ENCODE measurements around a stretch of chr1.

- RRBS: no CpG with 5 or more reads among the region's 32 CpGs
These were observed 13.0 kb downstream of the SPSB1 start for GRCh38 chr1:9305412-9306379.

DNA sequence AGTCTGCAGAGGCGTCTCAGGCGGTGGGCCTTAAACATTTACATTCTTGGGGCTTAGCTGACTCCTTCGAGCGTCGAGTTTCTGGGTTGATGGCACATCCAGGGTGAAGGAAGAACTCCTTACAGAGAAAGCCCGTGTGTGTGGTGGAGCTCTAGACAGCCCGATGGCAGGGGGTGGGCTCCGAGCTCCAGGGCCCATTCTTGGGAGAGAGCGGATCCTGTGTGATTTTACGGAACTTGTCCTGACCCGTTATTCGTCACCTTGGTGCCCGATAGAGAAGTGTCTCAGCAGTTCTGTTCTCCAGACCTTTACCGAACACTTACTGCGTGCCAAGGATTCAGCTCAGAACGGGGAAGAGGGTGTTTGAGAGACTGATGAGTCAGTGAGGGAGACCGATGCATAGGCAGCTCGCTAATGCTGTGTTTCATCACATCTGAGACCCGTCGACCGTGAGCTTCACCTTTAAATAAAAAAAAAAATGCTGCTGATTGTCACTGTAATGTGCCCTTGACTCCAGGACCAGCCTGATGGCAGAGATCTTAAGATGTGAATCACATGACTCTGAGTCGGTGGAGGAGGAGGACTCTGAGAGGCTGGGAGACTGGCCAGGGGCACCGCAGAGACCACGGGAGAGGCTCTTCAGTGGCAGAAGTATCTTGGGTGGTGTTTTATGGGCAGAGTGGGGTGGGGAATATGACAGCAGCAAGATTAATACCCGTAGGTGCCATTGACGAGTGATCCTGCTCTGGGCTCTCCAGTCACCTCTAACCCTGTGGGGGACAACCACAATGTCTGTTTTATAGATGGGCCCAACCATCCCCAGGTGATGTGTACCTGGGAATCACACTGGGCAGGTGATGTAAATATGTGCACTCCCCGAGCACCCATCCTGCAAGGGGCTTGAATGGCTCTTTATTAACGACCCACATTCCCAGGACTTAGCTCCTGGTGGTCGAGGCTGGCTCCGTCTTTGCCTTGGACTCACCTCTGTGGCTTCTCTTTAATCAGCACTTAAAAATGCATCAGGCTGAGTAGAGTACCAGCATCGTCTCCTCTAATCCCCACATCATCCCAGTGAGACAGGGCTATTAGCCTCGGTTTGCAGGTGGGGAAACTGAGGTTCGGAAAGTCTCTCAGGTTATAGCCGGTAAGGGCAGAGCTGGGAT, 28.9 kb downstream of the SPSB1 start:
- RRBS: no CpG with 5 or more reads among the region's 34 CpGs

DNA sequence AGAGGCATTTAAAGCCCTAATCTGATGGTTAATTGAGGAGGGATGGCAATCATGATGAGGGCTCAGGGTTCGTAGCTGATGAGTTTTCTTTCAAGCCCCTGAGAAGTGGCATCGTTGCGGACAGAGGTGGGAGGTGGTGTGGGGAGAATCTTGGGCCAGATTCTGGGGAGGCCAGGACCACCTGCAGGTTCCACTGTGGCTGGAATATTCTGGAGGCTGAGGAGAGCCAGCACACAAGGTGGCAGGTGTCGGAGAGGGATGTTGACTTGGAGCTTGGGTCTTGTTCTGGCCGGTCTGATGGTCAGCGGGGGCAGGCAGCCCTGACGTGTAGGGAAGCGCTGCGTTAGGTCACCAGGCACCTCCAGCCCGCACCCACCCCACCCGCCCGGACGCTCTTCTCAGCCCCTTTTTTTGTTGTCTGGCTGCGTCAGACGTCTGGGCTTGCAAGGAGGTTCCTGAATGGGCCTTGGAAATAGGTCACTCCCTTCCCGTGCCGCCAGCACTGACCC, 29.9 kb downstream of the SPSB1 start:
- RRBS: no CpG with 5 or more reads among the region's 17 CpGs

- RRBS: no CpG with 5 or more reads among the region's 14 CpGs
These were observed 87.3 kb downstream of the SPSB1 start for GRCh38 chr1:9379968-9380406.

DNA sequence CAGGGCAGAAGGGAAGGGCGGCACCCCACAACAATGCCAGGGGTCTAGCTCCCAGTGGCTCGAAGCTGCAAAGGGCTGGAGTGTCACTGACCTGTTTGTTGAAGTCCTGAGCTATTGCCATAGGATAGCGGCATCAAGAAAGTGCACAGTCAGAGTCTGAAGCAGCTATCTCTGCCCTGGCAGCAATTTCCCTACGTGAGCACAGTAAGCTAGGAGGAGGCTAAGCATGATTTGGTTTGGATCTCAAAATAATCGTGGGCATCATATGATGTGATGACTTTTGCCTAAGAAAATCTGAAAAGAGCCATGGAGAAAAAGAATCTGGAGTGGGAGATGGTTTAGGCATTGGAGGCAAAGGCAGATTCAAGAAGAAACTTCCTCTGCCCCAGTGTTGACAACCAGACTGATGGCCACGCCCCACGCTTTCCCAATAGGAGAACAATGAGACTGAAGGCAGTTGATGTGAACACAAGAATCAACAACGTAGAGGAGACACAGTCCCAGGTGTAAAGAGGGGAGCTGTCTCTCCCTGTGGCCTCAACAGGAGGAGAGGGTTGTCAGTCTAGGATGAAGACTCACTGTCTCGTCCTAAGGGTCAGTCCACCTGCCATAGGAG, 100.0 kb upstream of the SLC25A33 start:
- RRBS: no CpG with 5 or more reads among the region's 9 CpGs

- RRBS: no CpG with 5 or more reads among the region's 13 CpGs
These were observed 96.8 kb upstream of the SLC25A33 start for GRCh38 chr1:9442239-9443153.

DNA sequence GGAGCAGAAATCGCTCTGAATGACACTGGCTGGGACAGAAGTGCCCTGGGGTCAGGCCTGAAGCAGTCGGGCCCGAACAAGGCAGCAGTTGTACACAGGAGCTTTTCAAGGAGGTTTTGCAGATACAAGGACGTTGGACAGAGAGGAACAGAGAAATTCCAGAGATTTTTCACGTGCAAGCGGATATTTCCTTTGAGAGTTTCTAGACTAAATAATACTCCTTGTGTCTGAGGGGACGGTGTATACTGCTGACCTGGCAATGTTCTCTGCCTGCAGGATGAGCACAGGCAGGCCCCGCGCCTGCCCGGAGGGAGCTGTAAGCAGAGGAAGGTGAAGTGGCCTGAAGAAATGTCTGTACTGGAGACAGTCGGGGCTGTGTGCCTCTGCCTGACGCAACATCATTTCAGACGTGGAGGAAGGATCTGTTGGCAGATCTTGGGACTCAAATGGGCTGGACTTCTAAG, 95.3 kb upstream of the SLC25A33 start:
- RRBS: no CpG with 5 or more reads among the region's 13 CpGs

GRCh38 chr1:9476596-9477124, 62.6 kb upstream of the SLC25A33 start:
- RRBS: no CpG with 5 or more reads among the region's 2 CpGs

DNA sequence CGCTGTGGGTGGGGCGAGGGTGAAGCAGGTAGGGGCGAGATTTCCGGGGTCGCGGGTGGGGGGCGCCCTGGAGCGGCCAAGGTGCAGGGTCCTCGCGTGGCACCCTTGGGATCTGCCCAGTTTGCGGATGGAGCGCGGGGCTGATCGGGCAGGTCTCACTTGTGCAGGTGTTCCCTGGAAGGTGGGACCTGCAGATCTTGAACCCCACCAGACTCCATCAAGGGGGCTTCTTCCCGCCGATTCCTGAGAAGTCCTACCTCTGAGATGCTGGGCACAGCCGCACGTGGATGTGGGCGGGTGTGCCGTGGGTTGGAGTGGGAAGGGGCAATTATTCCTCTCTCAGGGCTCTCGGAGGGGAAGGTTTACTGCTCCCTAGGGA, 1.3 kb downstream of the PIK3CD start:
- RRBS: 94% methylated on average over 4 of the region's 21 CpGs

DNA sequence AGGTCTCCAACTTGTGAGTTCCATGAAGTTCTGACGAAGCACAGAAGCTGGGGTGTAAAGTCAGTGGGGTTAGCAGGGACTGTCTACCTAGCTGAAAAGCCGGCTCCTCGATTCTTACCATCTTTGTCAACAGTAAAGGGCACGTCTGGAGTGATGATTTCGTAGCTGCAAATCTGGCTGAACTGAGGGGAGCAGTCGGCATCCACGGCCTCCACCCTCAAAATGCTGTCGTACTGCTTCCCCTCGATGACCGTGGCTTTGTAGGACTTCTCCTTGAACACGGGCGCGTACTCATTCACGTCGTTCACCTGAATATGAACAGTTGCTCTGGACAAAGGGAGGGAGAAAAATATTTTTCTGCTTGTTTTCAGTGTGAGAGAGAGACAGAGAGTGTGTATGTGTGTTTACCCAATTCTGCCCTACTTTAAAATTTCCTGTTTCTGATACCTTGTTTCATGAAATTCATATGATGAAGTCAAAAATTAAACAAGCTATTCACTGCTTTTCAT, 72.4 kb downstream of the CLSTN1 start:
- RRBS: no CpG with 5 or more reads among the region's 15 CpGs

DNA sequence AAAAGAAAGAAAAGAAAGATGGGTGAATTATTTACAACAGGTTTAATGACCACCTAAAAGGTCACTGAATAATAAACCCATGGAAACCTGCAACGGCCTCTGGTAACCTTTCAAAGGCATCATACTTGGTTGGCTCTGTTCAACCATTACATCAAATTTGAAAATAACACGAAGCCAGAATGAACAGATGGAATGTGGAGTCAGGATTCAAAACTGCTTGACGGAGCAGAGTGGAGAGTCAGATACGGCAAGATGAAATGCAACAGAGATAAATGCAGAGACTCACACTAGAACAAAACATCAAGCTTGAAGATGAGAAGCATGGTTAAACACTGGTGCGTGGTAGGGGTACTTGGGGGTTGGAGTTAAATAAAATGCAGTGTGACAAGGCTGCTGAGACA, 27.1 kb downstream of the CLSTN1 start:
- RRBS: no CpG with 5 or more reads among the region's 5 CpGs

DNA sequence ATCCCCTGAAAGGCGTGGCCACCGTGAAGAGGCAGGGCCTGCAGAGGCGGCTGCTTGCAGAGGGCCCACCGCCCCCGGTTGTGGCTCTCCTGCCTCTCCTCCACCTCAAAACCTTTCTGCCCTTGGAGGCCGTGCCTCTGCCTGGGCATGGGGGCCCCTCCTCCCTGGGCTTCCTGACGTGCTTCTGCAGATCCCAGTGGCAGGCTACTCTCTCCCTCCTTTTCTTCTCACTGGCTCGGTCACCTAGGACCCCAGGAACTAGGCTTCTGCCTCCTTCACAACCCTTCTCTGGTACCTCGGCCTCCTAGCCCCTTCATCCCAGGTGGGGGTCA, 16.2 kb downstream of the CLSTN1 start:
- RRBS: no CpG with 5 or more reads among the region's 9 CpGs

DNA sequence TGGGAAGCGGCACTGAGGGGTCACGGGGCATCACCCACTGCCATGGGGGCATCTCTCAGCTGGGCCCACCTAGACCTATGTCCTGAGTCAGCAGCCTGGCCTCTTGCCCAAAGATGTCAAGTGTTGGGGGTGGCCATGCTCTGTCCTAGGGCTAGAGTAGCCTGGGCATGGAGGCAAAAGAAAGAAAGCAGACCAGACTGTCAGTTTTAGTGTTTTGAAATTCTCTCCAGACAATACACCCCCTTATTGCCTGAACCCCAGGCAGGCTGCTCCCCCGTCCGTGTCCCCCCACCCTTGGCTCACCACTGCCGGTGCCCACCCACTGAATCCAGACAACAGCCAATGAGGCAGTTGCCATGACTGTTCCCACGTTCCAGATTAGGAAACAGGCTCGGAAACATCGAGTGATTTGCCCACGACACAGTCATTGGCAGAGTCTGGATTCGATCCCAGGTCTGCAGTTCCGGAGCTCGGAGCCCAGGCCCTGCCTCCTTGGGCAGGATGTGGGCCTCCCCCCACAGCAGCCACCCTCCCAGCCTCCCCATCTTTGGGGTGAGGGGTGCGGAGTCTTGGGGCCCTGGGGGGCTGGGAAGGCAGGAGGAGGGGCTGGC, 20.2 kb upstream of the CLSTN1 start:
- RRBS: no CpG with 5 or more reads among the region's 13 CpGs

GRCh38 chr1:9860615-9861483, 37.1 kb upstream of the CLSTN1 start:
- RRBS: no CpG with 5 or more reads among the region's 8 CpGs

GRCh38 chr1:9874882-9875437, 35.1 kb downstream of the CTNNBIP1 start:
- RRBS: 23% methylated on average over 3 of the region's 16 CpGs

DNA sequence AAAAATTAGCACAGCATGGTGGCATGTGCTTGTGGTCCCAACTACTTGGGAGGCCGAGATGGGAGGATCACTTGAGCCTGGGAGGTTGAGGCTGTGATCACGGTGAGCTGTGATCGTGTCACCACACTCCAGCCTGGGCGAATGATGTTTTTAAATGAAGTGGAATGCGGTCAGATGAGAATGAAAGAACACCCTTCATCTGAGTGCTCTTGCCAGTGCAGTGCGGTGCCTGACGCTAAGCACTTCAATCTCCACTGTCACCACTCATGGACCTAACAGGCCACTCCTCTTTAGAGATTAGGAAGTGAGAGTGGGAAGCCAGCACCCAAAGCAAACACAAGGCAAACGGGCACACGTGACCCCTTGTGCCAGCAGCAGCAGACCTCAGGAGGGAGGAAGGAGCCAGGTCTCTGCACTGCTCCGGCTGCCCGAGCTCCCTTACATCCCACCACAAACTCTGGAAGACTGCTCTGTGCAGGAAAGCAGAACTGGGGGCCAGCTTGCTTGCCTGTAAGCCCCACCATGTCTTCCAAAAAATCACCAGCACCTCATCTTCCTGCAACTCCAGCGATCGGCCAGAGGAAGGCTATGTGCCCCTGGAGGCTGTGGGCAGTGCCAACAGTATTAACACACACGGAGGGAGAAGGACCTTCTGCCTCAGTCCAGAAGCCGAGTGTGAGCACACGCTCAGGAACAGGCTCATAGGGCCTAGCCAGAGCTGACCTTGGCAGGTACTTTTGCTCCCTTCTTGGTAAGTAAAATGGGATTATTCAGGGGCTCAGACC, 9.6 kb downstream of the CTNNBIP1 start:
- RRBS: no CpG with 5 or more reads among the region's 16 CpGs

DNA sequence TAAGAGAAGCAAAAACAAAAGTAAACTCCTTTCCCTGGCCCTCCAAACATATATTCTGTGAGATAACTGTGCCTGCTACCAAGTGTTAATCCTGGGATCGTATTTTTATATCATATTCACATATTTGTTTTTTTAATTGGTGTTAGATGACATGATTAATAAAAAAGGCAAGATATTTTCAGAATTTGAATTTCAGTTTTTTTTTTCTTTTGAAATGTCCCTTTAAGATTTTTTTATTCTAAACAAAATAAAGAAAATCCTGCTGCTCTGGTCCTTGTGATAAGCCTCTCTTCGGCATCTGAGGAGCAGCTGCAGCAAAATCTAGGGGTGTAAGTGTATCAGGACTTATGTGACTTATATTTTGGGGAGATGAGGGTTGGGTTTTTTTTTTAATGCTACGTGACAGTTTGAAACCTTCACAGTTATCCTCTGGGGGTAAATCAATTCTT, 29.9 kb upstream of the KIF1B start:
- RRBS: no CpG with 5 or more reads among the region's 3 CpGs

- RRBS: 1% methylated on average over 7 of the region's 51 CpGs
These were observed 591 bp upstream of the KIF1B start for GRCh38 chr1:10209543-10210414.

- RRBS: no CpG with 5 or more reads among the region's 5 CpGs
These were observed 86.0 kb downstream of the KIF1B start for GRCh38 chr1:10296271-10296810.

DNA sequence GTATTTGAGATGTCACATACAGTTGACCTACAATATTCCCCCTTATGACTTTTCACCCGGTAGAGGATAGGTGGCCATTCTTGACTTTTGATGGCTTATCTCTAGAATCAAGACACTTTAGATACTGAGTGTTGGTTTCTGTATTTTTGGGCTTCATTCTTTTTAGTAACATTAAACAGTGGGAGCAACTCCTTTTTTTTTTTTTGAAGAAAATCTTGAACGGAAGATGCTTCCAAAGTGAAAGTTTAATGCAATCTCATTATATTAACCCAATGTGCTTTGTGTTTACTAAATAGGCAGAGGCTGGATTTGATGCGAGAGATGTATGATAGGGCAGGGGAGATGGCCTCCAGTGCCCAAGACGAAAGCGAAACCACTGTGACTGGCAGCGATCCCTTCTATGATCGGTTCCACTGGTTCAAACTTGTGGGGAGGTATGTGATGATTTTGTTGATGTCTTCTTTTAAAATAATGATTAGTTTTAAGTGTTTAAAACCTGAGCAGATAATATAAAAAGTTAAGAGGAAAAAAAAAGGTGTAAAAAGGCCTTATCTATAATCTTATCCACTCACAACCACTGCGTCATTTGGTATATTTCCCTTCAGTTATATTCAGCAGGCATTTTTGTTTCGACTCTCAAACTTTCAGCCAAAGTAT, 74.3 kb upstream of the PGD start:
- RRBS: no CpG with 5 or more reads among the region's 9 CpGs